Uterus (tissue), 7 donors: ENCODE results near the gene MKRN2.

DNA sequence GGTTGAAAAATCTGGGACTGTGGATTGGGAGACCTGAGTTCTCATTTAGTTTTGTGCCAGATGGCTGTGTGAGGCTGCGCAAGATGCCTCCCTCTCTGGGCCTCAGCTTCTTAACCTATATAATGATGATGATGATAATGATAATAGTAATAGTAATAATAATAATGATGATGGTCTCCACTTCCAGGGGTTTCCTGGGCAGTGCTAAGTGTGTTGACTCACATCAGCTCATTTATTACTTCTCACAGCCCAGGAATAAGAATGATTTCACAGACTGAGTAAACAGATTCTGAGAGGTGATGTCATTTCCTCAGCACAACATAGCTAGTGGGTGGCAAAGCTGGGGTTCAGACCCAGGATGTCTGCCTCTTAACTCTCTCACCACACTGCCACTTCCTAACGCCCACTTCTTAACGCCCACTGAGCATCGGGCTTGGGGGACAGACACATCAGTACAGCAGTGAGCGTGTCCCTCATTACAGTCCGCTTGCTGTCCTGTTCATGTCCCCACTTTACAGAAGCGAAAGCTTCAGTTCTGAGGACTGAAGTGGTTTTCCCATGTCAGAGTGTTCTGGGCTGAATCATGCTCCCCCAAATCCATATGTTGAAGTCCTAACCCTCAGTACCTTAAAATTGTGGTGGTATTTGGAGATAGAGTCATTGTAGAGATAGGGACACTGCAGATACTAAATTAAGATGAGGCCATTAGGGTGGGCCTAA, 68.1 kb downstream of the ATP2B2 start:
- PRO-cap, 4 experiments, result no peak in any of the 4 experiments
- RAMPAGE, long total RNA, 2 experiments, result no peak in any of the 2 experiments
- RRBS, result no CpG with 5 or more reads among the region's 7 CpGs

DNA sequence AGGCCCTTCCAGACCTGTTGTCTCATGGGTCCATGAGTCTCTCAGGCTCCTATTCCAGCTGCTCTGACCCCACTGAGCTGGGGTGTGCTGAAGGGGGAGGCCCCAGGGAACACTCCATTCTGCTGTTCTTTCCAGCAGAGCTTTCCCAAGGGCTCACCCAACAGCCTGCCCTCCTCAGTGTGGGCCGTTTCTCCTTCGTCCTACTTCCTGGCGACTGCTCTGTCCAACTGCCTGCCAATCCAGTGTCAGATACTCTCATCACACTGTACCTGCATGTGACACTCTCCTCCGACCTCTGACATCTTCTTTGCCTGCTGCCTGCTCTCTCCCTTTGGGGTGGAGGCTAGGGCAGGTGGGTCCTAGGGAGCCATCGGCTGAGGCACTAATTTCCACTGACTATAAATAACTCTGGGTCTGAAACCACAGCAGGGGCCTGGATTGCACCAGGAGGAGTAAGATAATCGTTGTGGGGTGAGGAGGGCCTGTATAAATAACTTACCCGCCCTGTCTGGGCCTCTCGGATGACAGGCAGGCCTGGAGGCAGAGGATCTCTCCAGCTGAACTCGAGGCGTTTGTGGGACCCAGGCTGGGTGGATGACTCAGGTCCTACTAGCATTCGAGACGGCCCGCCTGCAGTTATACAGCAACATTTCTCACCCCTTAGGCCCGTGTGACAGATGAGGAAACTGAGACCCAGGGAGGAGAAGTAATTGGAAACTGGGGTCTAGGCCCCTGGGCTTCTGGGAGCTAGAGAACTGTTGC, 67.0 kb downstream of the ATP2B2 start:
- PRO-cap, 4 experiments, result no peak in any of the 4 experiments
- RAMPAGE, long total RNA, 2 experiments, result no peak in any of the 2 experiments
- RRBS, result no CpG with 5 or more reads among the region's 14 CpGs

DNA sequence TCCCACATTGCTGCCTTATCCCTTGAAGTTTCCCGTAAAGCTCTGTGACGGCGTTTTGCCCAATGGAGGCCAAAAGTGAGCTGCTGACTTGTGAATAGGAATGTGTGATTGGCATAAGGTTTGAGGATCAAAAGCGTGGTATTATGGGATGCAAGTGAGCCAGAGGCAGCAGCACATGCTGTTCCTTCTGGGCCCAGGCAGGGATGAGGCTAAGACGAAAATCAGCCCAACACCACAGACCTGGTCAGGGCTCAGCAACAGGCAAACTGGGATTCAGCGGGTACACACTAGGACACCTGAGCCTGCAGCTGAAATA, 47.0 kb upstream of the SLC6A11 start:
- PRO-cap, 4 experiments, result peak in 2 of 4 experiments; most common minus-strand start position 222 of the sequence (in 2)
- RAMPAGE, long total RNA, 2 experiments, result no peak in any of the 2 experiments
- RRBS, result no CpG with 5 or more reads among the region's 6 CpGs

GRCh38 chr3:10845441-10845875, 29.4 kb downstream of the SLC6A11 start:
- PRO-cap, 4 experiments, result peak in 1 of 4 experiments; most common plus-strand start chr3:10845678 (in 1)
- RAMPAGE, long total RNA, 2 experiments, result no peak in any of the 2 experiments
- RRBS, result no CpG with 5 or more reads among the region's 2 CpGs

- PRO-cap, 4 experiments, result no peak in any of the 4 experiments
- RAMPAGE, long total RNA, 2 experiments, result no peak in any of the 2 experiments
- RRBS, result no CpG with 5 or more reads among the region's 3 CpGs
Measured at GRCh38 chr3:11290097-11290398, 17.9 kb downstream of the ATG7 start.

GRCh38 chr3:11386276-11386794, 114.1 kb downstream of the ATG7 start:
- PRO-cap, 4 experiments, result no peak in any of the 4 experiments
- RAMPAGE, long total RNA, 2 experiments, result no peak in any of the 2 experiments
- RRBS, result no CpG with 5 or more reads among the region's 2 CpGs

DNA sequence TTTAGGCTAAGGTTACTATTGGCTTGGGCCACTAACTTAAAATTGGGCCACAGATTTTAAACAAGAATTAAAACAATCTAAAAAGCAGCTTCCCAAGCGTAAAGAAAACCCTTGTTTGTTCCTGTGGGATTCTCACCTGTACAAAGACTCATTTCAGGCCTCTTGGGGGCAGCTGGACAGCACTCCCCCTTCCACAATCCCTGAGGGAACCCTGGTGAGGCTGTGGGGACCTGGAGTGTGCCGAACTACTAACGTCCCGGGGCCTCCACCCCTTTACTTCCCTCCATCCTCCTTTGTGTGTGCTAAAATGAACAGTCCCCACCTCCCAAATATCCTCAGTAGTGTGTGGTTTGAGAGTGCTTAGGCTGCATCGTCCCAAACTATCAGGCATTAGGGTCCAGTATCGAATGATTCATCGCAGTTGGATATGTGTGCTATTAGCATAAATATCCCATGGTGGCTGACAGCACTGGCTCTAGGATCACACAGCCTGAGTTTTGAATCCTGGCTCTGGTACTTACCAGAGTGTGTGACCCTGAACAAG, 51.4 kb downstream of the VGLL4 start:
- PRO-cap, 4 experiments, result no peak in any of the 4 experiments
- RAMPAGE, long total RNA, 2 experiments, result no peak in any of the 2 experiments
- RRBS, result no CpG with 5 or more reads among the region's 7 CpGs

DNA sequence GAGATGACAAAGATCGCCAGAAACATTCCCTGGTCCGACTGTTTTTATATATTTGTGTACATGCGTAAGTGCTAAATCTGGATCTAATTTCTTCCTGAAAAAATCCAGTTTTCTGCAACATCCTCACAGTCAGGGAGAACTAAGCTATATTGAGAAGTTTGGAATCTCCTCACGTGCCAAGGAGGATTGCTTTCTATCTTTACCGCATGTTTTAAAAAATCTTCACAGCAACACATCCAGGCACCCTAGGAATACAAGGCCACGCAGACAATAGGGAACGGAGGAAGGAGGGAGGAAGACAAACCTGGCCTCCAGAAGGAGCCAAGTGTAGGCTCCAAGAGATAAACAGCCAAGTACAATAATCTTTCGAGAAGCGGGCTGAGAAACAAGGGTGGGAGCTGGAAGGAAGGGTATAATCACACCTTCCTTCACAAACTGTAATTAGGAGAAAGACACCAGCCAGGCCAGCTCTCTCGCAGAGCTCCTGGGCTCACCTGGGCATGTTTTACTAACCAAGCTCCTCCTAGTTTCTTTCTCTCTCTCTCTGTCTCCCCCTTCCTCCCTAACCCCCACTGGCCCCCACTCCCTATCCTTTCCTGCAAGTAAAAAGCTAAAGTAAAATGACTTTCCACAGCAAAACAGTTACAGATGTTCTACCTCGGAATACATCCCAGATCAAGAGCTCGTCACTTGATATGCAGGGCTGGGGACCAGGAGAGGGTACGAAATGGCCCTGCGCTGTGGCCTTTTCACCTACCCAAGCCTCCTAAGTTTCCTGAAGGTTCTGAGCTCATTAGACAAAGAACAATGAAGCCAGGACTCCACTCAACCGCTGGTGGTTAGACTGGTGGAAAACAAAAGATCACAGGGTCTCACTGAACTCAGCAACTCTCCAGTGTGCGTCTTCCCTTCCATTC, 5.5 kb downstream of the VGLL4 start:
- PRO-cap, 4 experiments, result peak in 2 of 4 experiments; most common plus-strand start position 440 of the sequence (in 2); most common minus-strand start position 510 of the sequence (in 2)
- RAMPAGE, long total RNA, 2 experiments, result no peak in any of the 2 experiments
- RRBS, result no CpG with 5 or more reads among the region's 16 CpGs

- PRO-cap, 4 experiments, result peak in 3 of 4 experiments; most common plus-strand start chr3:11641784 (in 2); most common minus-strand start chr3:11641506 (in 1)
- RAMPAGE, long total RNA, 2 experiments, result no peak in any of the 2 experiments
- RRBS, result no CpG with 5 or more reads among the region's 15 CpGs
Measured at GRCh38 chr3:11641373-11642374, 2.0 kb downstream of the VGLL4 start.

DNA sequence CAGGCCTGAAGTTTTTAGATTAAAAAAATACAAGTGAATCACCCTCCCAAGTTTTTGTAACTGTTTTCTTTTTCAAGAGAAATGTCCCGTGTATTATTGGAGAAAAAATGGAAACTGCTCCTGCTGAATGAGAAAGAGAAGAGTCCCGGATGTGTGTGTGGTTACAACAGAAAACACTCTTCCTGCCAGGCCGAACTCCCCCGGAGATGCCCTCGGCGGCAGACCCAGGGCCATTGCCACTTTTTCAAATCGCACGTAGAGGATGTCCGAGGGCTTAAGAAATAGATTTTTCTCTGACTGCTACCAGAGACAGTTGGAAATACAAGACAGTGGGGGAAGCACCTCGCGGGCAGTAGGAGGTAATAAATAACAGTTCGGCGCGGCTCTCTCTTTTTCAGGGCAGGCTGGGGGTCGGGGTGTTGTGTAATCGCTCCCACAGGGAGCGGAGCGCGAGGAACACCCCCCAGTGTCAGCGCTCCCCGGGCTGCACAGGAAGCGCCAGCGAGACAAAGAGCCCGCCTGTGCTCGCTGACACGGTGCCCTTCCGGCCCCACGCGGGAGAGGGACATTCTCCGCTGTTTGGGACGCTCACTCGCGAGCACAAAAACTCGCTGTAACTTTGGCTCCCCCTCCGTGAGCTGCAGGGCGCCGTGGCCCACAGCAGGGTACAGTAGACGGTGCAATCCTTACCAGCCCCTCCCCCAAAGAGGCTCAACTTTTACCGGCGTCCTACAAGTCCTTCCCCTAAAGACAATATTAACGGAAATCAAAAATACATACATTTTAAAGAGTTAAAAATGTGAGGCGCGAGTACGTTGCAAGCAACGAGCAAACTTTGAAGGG, 1.1 kb downstream of the VGLL4 start:
- PRO-cap, 4 experiments, result peak in 4 of 4 experiments; most common plus-strand start position 312 of the sequence (in 3); most common minus-strand start position 490 of the sequence (in 3)
- RAMPAGE, long total RNA, 2 experiments, result no peak in any of the 2 experiments
- RRBS, result under 1% methylated on average over 9 of the region's 45 CpGs

DNA sequence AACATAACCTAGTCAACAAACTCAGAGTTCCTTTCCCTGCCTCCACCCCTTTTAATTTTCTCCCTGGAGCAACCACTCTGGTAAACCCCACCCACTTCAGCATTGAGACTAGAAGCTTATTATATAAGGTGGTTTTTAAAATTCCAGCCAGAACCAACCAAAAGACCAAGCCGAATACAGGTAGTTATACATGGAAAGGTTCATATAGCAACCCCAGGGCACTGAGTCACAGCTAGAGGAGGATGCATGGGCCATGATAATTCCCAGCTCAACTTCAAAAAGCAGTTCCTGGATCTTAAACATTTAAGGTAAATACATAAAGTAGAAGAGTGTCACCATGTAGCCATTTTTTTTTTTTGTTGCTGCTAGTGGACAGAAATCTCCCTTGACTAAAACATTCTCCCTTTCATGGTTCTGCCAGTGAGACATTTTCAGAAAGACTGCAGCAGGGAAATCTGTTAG, 54.8 kb downstream of the TAMM41 start:
- PRO-cap, 4 experiments, result no peak in any of the 4 experiments
- RAMPAGE, long total RNA, 2 experiments, result no peak in any of the 2 experiments
- RRBS, result no CpG with 5 or more reads among the region's 1 CpG

DNA sequence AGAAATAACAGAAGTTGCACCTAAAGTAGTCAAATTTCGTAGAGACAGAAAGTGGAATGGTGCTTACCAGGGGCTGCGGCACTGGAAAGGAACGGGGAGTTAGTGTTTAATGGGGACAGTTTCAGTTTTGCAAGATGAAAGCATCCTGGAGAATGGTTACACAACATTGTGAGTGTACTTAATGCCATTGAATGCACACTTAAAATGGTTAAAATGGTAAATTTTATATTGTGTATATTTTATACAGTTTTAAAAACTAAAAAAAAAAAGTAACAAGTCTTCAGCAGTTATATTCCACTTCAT, 27.4 kb downstream of the PPARG start:
- PRO-cap, 4 experiments, result no peak in any of the 4 experiments
- RAMPAGE, long total RNA, 2 experiments, result no peak in any of the 2 experiments
- RRBS, result no CpG with 5 or more reads among the region's 3 CpGs

DNA sequence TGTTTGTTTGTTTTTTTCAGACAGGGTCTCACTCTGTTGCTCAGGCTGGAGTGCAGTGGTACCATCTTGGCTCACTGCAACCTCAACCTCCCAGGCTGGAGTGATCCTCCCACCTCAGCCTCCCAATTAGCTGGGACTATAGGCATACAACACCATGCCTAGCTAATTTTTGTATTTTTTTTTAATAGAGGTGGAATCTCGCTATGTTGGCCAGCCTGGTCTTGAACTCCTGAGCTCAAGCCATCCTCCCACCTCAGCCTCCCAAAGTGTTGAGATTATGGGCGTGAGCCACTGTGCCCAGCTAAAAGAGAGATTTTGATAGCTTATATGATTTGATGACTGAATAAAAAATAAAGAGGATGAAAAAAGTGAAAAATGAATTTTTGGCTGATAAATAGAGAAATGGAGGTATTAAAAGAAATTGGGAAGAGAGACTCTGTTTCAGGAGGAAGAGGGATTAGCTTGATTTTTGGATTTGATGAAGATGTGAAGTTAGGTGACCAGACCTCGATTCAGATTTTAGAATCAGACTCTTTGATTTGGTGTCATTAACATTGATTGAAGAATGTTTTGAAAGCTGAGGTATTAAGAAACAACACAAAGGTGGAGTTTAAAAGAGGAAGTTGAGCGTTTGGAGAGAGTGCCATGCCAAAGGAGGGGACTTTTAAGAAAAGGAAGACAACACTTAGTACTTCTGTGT, 34.1 kb downstream of the PPARG start:
- PRO-cap, 4 experiments, result no peak in any of the 4 experiments
- RAMPAGE, long total RNA, 2 experiments, result no peak in any of the 2 experiments
- RRBS, result no CpG with 5 or more reads among the region's 4 CpGs

- PRO-cap, 4 experiments, result peak in 4 of 4 experiments; most common plus-strand start chr3:12557087 (in 4); most common minus-strand start chr3:12556906 (in 2)
- RAMPAGE, long total RNA, 2 experiments, result start-site peak on the plus strand in 1 of 2 experiments, at chr3:12557066-12557117 at its widest, 90 reads per replicate
- RRBS, result 1% methylated on average over 27 of the region's 91 CpGs
Measured at GRCh38 chr3:12556606-12557813, at the start of gene MKRN2. MKRN2 (plus strand) TSS chr3:12557087.

DNA sequence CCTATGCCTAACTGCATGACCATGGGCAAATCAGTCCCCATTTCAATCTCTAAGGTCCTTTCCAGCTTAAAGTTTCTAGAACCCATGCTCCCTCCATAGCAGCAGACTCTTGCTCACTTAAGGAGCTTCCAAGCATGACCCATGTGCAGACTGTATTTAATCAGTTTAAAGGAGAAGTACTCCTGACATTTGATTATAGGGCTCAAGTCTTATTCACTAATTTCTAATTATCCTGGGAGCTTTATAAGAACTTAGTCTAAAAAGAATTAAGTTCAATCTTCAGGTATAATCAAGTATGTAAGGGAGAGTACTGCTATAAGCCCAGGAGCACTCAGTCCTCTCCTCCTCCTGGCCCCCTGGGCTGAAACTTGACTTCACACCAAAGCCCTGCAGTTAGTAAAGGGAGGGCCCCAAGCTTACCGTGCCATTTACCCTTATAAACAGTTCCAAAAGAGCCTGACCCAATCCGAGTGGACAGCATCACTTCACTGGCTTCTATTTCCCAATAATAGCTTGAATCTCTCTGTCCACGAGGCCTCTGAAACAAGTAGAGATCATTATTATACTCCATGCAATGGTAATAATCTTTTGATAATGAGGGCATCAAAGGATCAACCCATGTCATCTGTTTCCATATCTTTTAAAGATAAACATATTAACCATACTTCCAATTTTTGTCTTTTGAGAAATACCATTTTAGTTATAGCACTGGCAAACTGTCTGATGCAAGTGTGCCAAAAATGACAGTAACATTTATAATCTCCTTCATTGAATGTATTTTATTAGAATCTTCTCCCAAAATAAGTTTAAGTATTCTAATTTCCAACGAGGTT, 42.6 kb downstream of the MKRN2 start:
- PRO-cap, 4 experiments, result no peak in any of the 4 experiments
- RAMPAGE, long total RNA, 2 experiments, result no peak in any of the 2 experiments
- RRBS, result no CpG with 5 or more reads among the region's 4 CpGs

- PRO-cap, 4 experiments, result no peak in any of the 4 experiments
- RAMPAGE, long total RNA, 2 experiments, result no peak in any of the 2 experiments
- RRBS, result no CpG with 5 or more reads among the region's 12 CpGs
Measured at GRCh38 chr3:12838315-12839237, 2.8 kb downstream of the RPL32 start.

DNA sequence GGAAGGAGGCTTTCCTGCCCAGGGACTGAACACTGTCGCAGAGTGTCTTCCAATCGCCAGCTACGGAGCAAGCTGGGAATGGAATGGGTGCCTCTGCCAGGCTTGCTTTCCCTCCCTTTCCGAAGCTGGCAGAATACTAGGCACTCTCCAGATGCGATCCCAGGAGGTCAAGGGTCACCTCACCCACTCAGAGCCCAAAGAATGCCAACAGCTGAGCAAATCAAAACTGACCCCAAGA, 1.2 kb downstream of the RPL32 start:
- PRO-cap, 4 experiments, result peak in 4 of 4 experiments; most common minus-strand start position 169 of the sequence (in 4)
- RAMPAGE, long total RNA, 2 experiments, result no peak in any of the 2 experiments
- RRBS, result no CpG with 5 or more reads among the region's 5 CpGs

- PRO-cap, 4 experiments, result no peak in any of the 4 experiments
- RAMPAGE, long total RNA, 2 experiments, result start-site peak on the minus strand in 1 of 2 experiments, at chr3:12899375-12899748 at its widest, 63 reads per replicate
- RRBS, result no CpG with 5 or more reads among the region's 42 CpGs
Measured at GRCh38 chr3:12899049-12899894, 57.9 kb upstream of the RPL32 start.

DNA sequence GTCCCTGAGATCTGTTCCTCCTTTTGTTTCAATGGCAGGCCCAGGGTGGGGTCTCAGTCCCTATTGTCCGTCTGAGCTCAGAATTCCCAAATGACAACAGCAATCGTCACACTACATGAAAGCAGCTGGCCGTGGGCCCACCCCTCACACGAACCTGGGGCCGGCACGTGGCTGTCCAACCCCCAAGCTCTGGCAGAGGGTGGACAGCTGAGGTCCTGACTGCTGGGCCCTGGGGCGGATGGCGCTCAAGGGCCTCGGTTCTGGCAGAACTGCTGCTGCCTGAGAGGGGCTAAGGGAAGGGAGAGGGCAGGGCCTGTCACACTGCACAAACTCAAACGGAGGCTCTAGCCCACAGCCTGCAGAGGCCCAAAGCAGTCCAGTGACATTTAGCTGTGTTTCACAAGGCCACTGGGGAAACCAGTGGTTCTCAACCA, 65.2 kb upstream of the RPL32 start:
- PRO-cap, 4 experiments, result no peak in any of the 4 experiments
- RAMPAGE, long total RNA, 2 experiments, result no peak in any of the 2 experiments
- RRBS, result no CpG with 5 or more reads among the region's 10 CpGs

GRCh38 chr3:12915451-12915863, 74.1 kb upstream of the RPL32 start:
- PRO-cap, 4 experiments, result no peak in any of the 4 experiments
- RAMPAGE, long total RNA, 2 experiments, result start-site peak on the minus strand in 1 of 2 experiments, at chr3:12915606-12915734 at its widest, 15 reads per replicate
- RRBS, result 88% methylated on average over 3 of the region's 12 CpGs